AG08470 (cell line): ENCODE results near the genes PSMA1, PDE3B and CALCA.

DNA sequence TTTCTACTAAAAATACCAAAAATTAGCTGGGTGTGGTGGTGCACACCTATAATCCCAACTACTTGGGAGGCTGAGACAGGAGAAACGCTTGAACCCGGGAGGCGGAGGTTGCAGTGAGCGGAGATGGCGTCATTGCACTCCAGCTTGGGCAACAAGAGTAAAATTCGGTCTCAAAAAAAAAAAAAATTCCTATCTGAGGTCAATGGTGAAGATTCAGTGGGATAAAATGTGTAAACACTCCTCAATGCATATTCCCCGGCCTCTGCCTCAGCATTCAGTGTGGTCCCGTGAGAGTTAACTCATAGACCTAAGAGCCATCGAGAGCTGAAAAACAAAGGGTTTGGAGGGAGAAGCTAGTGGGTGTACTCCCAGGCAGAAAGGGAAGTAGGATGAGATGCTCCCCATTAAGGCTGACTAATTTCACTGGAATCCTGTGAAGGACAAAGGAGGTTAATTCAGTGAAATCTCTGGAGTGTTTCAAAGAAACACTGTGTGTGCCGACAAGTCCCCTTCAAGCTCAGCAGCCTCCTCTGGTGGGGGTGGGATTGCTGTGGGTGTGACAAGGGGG, 61.7 kb upstream of the BMAL1 start:
- RRBS, result no CpG with 5 or more reads among the region's 10 CpGs

DNA sequence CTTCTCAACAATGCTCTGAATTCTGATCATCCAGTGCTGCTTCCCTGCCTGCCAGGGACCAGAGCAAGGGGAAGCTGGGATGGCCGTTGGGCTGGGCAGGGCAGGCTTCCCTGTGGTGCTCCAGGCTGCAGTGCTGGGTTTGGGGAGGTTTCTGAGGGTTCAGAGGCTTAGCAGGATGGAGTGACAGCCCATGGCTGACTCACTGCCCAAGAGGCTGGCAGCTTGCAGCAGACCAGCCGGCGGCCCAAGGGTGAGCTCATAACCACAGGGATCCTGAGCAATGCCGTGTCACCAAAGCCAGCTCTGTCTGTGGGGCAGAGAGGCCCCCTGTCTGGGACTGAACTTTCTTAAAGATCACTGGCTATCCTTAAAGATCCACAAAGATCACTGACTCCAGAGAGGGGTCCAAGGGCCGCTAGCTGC, 61.2 kb upstream of the BMAL1 start:
- RRBS, result no CpG with 5 or more reads among the region's 5 CpGs

DNA sequence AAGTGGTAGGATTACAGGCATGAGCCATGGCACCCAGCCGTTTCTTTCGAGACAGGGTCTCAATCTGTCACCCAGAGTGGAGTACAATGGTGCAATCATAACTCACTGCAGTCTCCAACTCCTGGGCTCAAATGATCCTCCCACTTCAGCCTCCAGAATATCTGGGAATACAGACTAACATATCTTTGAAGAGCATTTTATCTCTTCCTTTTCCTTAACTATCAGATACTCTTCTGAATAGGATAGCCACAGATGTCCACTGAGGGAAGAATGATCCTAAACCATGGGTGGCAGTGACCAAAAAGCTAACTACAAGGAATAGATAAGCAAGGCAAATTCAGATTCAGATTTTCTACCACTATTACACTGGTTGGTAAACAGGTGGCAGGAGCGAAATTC, 15.8 kb downstream of the BTBD10 start:
- RRBS, result no CpG with 5 or more reads among the region's 3 CpGs

- RRBS, result no CpG with 5 or more reads among the region's 1 CpG
Measured at GRCh38 chr11:13460219-13460684, 2.8 kb downstream of the BTBD10 start.

GRCh38 chr11:13669215-13669664, 772 bp downstream of the FAR1 start:
- RRBS, result 0% methylated on average over 3 of the region's 11 CpGs

- RRBS, result 30% methylated on average over 1 of the region's 15 CpGs
Measured at GRCh38 chr11:13873033-13873855, 89.3 kb upstream of the SPON1 start.

DNA sequence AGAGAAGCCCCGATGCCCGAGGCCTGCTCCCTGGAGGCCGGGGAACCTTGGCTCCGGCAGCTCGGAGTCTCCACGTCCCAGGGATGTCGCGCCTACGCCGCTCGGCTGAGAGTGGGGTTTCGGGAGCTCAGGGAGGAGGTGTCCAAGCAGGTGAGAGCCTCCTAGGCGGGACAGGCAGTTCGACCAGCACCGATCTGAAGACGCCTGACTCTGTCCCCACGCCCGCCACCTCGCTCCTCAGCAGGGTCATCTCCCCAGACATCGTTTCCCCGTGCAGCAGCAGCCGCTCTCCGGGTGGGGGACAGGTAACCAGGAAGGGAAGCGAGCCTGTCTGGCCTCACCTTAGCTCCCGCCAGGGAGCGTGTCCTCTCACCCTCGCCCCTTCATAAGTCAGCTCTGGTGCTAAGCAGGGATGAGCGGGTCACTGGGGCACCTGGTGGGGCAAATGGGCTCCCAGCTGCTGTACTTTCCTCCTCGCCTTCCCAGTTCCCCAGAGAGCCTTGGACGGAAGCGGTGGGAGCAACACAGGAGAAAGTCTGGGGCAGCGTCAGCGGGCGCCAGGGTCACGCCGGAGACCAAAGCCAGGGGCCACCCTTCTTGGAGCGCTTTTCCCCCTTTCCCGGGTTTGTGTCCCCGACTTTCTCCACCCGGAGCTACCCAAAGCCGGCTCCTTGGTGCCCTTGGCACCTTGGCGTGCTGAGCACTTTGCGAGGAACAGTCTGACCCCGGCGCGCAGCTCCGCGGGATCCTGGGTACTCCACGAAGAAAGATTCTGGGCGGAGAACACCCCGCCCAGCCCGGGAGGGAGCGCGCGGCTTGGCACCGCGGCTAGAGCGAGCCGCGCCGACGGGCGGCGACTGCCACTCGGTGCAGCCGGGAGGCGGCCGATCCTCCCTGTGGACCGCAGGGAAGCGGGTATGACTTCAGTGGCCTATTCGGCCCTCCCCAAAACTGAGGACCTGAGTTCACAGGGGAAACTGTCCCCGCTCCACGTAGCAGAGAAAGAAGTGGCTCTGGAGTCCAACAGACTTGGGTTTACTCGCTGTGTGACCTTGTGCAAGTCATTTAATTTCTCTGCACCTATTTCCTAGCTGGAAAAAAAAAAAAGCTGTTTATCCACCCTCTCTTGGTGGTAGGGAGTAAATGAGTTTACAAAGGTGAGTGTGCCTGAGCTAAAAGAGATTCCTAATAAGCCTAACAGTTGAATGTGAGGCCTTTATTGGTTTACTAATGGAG, 1.8 kb downstream of the SPON1 start:
- RRBS, result 16% methylated on average over 27 of the region's 74 CpGs

GRCh38 chr11:14026869-14027307, 64.4 kb downstream of the SPON1 start:
- RRBS, result no CpG with 5 or more reads among the region's 5 CpGs

DNA sequence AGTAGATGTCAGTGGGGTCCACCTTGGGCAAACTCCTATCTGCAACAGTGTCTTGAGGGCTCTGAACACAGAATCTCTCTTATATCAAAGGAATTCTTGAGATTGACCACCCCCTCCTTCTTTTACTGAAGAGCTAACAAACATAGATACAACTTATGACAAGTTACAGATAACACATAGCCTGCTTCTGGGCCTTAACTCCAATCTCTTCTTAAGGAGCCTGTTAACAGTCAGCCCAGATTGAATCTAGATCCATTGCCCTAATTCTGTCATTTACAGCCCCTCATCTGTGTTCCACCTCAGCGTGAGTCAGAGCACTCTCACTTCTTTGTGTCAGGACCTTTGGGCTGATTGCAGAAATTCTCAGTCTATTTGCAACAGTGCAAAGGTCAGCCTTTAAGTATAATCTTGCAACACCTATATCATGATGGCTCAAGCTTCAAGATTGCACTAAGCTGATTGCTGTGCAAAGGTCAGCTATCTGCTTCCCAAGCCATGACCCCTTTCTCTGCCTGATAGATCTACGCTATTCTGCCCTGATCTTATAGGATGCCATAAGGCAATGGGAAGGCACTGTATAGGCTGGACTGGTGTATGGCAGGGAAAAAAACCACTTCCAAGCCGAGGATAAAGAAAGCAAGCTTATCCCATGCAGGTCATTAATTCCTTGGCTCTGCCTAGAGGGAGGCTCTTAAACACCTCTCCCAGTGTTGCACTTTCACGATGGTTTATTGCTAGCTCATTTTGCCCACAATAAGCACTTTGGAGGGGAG, 100.8 kb downstream of the RRAS2 start:
- RRBS, result no CpG with 5 or more reads among the region's 4 CpGs

GRCh38 chr11:14294380-14295174, 64.4 kb downstream of the RRAS2 start:
- RRBS, result no CpG with 5 or more reads among the region's 2 CpGs

DNA sequence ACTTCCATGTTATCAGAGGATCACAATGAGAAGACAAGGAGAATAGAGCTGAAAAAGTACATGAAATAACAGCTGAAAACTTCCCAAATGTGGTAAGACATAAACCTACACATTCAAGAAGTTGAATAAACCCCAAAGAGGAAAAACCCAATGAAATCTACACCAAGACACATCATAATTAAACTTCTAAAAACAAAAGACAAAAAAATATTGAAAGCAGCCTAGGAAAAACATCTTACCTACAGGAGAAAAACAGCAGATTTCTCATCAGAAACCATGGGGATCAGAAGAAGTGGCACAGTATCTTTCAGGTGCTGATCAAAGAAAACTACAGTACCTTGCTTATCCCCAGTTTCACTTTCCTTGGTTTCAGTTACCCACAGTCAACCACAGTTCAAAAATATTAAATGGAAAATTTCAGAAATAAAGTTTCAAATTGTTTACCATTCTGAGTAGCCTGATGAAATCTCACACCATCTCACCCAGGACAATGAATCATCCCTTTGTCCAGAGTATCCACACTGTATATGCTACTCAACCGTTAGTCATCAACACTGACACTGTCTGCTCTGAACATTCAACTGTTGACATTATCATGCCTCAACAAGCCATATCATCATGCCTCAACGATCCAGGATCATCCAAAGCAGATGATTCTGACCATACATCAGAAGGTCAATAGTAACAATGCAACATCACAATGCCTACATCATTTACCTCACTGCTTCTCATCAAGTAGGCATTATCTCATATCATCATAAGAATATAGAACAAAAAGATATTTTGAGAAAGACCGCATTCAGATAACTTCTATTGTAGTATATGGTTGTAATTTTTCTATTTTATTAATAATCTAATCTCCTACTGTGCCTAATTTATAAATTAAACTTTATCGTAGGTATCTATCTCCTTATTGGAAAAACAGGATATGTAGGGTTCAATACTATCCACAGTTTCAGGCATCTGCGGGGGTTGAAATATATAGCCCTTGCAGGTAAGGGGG, 21.9 kb downstream of the RRAS2 start:
- RRBS, result no CpG with 5 or more reads among the region's 5 CpGs

GRCh38 chr11:14340529-14341445, 18.2 kb downstream of the RRAS2 start:
- RRBS, result no CpG with 5 or more reads among the region's 7 CpGs

GRCh38 chr11:14510579-14511215, 9.5 kb downstream of the PSMA1 start:
- RRBS, result no CpG with 5 or more reads among the region's 5 CpGs

DNA sequence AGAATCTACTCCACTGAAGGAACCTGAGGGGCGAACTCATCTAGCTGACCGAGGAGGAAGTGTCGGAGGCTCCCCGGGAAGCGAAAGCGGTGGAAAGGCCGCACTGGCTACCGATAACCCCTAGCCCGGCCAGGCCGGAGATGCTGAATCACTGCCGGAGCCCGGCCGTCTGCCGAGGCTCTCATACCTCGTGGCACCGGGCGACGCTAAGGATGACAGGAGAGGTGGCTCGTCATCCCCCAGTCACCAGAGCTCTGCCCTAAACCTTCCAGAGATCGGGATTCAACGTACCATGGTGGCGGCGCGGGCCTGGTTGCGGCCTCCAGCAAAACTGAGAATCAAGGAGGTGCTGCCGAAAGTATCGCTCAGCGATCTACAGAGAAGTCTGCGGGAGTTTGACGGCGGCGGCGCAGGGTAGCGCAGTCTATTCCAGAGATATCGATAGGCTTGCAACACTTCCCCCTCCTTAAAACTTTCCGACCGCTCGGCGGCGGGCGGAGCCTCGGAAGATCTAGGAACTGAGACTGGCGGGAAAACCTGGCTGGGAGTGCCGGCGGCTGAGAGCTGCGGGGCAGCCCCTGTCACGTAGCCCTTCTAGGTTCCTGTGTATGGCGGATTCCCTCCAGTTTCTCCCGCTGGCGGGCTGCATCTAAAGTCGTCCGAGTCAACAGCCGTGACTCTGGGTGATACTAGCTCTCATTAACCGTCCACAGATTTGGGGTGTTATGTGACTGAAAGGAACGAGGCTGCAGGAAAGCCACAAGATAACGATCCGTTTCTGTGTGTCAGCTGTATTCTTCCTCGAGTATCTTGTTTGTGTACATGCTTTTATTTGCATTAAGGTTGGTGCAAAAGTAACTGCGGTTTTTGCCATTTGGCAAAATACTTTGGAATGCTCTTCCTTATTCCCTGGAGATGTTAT, at the start of gene PSMA1:
TSS of gene PSMA1 (minus strand) at position 381 of the 922 bp plus-strand sequence.
- RRBS, result 1% methylated on average over 6 of the region's 59 CpGs

DNA sequence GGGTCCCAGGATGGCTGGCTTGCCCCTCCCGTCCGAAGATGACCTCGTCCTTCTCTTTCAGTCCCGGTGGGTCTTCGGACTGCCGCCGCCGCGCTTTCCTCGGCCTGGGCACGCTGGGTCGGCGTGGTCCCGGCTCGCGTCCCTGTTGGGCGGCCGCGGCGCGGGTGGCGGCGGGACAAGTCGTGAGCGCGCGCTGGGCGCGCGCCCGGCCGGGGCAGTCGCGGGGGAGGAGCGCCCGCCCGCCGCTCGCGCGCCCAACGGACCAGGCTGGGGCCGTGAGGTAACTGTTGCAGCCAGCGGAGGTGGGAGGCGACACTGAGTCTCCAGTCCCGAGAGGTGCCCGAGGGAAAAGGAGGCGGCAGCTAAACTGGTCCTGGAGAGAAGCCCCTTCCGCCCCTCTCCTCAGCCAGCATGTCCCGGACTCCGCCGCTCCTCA, at the start of gene PDE3B:
TSS of gene PDE3B (plus strand) at position 326 of the 436 bp plus-strand sequence.
- RRBS, result 3% methylated on average over 22 of the region's 52 CpGs

DNA sequence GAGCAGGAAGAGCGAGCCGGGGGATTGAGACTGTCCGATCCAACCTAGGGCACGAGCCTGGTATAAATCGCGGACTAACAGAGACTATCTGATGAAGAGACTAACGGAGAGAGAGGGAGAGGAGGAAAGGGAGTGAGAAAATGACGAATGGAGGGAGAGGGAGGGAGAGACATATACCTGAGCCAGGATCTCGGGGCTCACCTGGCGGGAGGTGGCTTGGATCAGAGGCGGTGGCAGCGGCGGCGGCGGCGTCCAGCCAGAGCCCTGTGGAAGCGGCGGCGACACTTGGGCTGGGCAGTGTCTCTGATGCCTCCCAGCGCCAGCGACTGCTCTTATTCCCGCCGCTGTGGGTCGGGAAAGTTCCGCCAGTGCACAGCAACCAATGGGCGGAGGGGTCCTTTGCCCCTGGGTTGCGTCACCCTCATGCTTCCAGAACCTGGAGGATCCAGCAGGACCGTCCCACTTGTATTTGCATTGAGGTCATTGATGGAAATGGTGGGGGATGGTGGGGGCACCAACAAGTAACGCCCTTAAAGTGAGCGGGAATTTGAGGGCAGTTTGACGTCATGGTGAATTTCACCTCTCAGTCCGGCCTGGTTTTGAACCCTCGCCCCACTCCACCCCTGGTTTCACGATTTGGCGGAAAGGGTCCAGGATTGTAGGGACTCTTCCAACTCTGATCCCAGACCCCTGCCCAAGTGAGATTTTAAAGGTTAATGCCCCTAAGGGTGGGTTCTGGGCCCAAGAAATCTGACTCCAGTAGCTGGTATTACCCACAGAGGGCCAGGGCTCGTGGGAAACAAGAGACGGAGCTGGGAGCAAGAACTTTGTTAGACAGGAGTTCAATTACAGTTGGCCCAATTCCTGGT, at the start of gene CALCA:
TSS of gene CALCA (minus strand) at position 308 of the 869 bp plus-strand sequence.
- RRBS, result no CpG with 5 or more reads among the region's 37 CpGs

- RRBS, result no CpG with 5 or more reads among the region's 2 CpGs
Measured at GRCh38 chr11:16397258-16397779, 41.0 kb upstream of the SOX6 start.

DNA sequence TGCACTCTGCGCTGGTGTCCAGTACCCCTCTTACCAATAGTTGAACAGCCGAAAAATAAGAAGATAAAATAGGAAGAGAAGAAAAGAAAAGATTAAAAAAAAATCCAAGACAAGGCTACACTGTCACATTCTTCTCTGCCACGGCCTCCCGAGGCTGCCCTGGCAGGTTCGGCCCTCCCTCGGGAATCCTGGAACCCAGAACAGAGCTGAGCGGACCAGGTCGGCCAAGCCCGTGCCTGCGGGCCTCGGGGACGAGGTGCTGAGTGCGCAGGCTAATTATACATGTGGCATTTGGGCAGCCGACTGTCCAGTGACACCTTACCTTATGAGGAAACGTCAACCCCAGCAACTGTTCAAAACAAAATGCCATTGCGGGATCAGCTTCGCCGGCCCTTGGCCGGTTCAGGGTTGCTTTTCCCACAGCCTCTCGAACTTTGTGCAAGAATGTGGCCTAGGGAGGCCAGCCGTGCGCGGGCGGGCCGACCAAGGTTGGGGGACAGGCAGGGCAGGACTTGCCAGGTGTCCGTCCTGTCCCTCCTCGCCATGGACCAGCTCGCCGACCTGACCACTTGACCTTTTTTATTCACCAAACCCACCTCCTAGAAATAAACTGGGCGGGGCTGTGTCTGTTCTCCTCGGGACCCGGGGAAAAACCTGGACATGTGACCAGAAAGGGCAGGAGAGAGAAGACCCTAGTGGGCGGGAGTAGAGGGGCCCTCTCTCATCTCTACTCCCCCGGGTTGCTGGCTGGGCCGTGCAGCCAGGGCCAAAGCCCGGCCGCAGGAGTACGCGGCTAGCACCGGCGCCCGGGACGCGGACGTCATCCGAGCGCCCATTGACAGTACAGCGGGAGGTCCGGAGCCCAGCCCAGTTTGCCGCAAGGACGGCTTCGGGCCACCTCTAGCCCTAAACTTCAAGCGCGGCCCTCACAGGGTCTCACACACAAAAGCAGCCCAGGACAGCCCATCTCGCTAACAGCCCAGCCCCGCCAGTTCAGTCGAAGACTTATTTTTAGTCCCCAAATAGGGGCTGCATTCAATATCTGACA, 134.4 kb upstream of the C11orf58 start:
- RRBS, result 9% methylated on average over 12 of the region's 57 CpGs

- RRBS, result no CpG with 5 or more reads among the region's 6 CpGs
Measured at GRCh38 chr11:16813003-16813563, 74.6 kb downstream of the C11orf58 start.

- RRBS, result no CpG with 5 or more reads among the region's 8 CpGs
Measured at GRCh38 chr11:16825718-16826133, 87.3 kb downstream of the C11orf58 start.